Stomach (tissue), 7 donors: ENCODE measurements around the gene COX7A2.

DNA sequence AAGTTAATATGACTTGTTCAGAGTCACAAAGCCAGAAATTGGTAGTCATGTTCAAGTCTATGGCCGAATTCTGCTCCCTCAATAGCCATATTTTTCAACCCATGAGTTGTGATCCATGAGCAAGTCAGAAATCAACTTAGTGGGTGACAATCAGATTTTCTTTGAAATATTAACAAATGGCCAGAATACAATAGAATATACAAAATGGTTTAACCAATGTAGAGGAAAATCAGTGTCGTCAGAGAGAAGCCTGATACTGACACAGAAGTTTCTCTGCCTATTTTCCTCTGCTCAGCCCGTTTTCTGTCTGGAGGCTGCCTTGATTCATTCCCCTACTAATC lies 217.9 kb downstream of the COL19A1 start:
- PRO-cap: no peak
- RAMPAGE, long total RNA, 5 experiments: no peak in any of the 5 experiments
- RRBS: no CpG with 5 or more reads among the region's 3 CpGs

DNA sequence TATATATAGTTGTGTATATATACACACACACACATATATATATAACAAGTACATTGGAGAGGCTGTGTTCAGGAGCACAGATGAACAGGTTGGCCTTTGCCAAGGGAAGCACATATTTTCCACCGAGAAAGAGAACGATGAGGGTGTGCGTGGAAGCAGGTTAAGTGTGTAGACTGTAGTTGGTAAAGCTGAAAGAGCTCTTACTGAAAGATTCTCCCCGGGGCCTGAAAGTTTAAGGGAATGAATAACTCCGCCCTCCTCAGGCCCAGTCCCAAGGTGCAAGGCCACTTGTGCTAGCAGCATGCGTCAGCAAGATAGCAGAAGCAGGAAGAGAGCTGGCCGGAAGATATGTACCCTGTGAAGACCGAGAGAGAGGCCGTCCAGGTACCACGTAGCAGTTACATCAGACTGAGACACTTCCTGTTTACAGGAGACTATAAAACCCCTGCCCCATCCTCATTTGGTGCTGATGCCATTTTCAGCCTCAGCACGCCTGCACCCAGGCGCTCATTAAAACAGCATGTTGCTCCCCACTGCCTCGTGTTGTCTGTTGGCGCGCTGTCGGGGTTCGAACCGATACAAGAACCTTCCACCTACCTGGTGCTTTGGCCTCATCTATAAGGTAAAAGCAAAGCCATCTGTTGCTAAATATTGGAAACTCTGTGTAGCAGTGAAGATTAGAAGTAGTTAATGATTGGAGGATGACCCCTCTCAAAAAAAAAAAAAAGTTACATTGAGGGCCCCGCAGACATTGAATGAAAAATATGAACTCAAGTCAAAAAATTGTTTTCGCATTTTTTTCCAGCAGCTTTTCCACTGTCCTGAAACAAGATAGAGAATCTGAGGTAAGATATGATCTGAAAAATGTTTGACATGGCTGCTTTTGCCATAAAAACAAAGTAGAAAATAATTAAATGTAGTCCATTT lies 18.6 kb upstream of the FAM135A start:
- PRO-cap: no peak
- RAMPAGE, long total RNA, 5 experiments: no peak in any of the 5 experiments
- RRBS: no CpG with 5 or more reads among the region's 20 CpGs

- PRO-cap: no peak
- RAMPAGE, long total RNA, 5 experiments: start-site peak on the plus strand in 1 of 5 experiments, at chr6:71288910-71289254 at its widest, 5 reads per replicate
- RRBS: no CpG with 5 or more reads among the region's 47 CpGs
Observed at GRCh38 chr6:71288867-71289185, 215 bp downstream of the OGFRL1 start.

- PRO-cap: no peak
- RAMPAGE, long total RNA, 5 experiments: no peak in any of the 5 experiments
- RRBS: no CpG with 5 or more reads among the region's 16 CpGs
Observed at GRCh38 chr6:71585055-71585394, 296.4 kb downstream of the OGFRL1 start.

DNA sequence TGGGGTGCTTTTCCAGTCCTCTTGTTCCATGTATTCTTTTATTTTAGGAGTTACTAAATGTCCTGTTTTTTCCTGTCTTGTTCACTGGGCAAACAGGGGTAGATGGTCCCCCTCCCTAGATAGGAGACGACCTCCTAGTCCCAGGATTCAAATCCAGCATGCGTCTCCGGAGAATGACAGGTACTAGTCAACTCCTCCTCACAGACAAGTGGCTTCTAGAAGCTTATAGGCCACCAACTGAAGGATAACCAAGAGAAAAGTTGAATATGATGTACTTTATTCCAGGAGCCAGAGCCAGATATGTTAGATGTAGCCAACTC lies 347.7 kb upstream of the KCNQ5 start:
- PRO-cap: unidirectional peak, minus-strand start at position 147 of the sequence
- RAMPAGE, long total RNA, 5 experiments: no peak in any of the 5 experiments
- RRBS: no CpG with 5 or more reads among the region's 3 CpGs

DNA sequence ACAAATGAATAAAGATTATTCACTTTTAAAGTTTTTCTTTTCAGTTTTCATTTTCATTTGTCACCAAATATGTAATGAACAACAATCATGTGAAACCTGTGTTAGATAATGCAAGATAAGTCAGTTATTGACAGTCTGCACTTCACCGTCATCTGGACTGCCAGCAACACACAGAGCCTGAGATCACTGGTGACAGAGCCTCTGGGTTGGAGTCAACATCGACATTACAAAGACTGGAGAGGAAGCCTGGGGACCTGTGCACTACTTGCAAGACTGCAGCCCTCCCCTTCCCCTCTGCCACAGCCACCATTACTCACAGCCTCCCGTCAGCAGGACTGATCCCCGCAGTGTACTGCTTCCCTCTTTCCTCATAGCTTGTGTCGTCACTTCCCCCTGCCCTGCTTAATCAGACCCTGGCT lies 235.7 kb upstream of the KCNQ5 start:
- PRO-cap: no peak
- RAMPAGE, long total RNA, 5 experiments: no peak in any of the 5 experiments
- RRBS: no CpG with 5 or more reads among the region's 5 CpGs

GRCh38 chr6:72638833-72639574 lies 17.1 kb downstream of the KCNQ5 start:
- PRO-cap: no peak
- RAMPAGE, long total RNA, 5 experiments: no peak in any of the 5 experiments
- RRBS: no CpG with 5 or more reads among the region's 3 CpGs

- PRO-cap: no peak
- RAMPAGE, long total RNA, 5 experiments: no peak in any of the 5 experiments
- RRBS: no CpG with 5 or more reads among the region's 4 CpGs
Observed at GRCh38 chr6:72732227-72733319, 110.7 kb downstream of the KCNQ5 start.

- PRO-cap: no peak
- RAMPAGE, long total RNA, 5 experiments: no peak in any of the 5 experiments
- RRBS: no CpG with 5 or more reads among the region's 6 CpGs
Observed at GRCh38 chr6:73697142-73697745, 1.2 kb downstream of the CD109 start.

GRCh38 chr6:73722611-73723223 lies 26.7 kb downstream of the CD109 start:
- PRO-cap: no peak
- RAMPAGE, long total RNA, 5 experiments: no peak in any of the 5 experiments
- RRBS: no CpG with 5 or more reads among the region's 8 CpGs

DNA sequence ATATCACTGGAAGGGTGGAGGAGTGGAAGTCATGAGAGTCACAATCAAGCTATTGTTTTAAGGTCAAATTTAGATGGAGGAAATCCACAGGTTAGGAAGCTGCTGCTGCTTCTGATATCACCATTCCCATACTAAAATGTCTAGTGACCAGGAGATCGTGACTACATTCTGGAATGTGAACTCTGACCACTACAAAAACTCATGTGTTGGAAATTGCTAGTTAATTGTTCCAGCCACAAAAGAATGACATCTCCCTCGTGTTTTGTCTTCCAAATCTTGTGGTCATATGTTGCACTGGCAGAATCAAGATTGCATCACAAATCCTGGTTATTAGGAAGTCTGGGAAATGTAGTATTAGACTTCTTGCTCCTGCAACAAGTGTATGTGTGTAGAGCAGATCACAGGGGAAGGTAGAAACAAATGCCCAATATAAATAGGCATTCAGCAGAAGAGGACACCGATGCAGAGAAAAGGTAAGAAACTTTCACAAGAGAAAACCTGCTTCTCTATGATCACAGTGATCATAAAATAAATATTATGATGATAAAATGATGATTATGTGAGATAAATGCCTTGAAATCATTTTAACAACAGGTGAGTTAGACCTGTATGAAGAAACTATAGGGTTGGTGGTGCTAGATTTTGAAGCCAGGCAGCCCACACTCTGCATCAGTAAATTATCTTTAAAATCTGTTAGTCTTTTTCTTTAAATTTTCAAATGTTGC lies 442.1 kb downstream of the CD109 start:
- PRO-cap: no peak
- RAMPAGE, long total RNA, 5 experiments: start-site peak on the plus strand in 1 of 5 experiments, centred at position 369 of the sequence, 7 to 14 reads per replicate
- RRBS: no CpG with 5 or more reads among the region's 3 CpGs

GRCh38 chr6:74498232-74498686 lies 707.6 kb downstream of the COL12A1 start:
- PRO-cap: no peak
- RAMPAGE, long total RNA, 5 experiments: no peak in any of the 5 experiments

DNA sequence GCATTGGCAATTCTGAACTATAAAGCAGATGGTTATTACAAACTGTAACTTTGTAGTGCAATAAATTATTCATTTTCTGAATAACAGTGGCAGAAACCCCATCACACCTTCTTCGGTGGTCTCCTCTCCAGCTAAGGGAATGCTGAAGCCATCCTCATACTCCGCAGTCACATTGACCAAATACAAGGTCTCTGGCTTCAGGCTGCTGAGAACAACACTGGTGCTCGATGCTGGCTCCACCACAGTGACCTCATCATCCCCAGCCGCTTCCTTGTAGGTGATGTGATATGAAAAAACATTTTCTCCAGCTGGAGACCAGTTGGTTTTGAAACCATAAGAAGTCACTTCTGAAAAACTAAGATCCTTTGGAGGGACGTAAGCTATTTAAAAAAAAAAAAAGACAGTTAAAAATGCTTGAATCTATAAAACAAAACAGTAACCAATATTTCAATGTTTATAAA lies 25.0 kb downstream of the COL12A1 start:
- PRO-cap: no peak
- RAMPAGE, long total RNA, 5 experiments: start-site peak on the minus strand in 1 of 5 experiments, centred at position 203 of the sequence, 29 reads per replicate
- RRBS: no CpG with 5 or more reads among the region's 5 CpGs

- PRO-cap: no peak
- RAMPAGE, long total RNA, 5 experiments: no peak in any of the 5 experiments
- RRBS: no CpG with 5 or more reads among the region's 32 CpGs
Observed at GRCh38 chr6:75202068-75202527, 3.8 kb downstream of the COL12A1 start.

DNA sequence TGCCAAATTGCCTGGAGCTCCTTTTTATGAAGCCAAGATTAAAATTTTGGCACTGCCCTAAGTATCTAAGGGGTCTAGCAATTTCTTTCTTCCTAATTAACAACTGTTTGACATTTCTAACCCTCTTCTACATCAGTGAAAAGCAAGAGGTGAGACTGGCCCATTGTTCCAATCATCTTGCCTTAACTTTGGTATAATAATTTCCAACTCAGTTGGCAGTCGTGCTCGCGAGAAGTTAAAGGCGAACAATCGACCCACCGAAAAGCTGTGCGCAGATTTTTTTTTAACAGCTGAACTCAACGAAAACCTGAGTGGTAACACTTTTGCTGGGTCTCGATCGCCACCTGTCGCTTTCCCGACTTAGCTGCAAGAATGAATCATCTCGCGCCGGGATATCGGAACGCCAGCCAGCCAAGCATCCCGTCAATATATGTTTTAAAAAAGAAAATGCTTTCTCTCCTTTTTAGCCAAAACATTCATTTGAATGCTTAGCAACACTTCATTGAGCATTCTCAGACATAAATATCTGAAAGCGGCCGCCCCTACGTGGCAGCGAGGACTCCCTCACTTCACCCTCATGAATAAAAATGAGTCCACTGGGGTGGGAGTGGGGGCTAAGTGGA lies 1.7 kb downstream of the COL12A1 start:
- PRO-cap: unidirectional peak, plus-strand start at position 320 of the sequence; unidirectional peak, plus-strand start at position 380 of the sequence
- RAMPAGE, long total RNA, 5 experiments: no peak in any of the 5 experiments
- RRBS: no CpG with 5 or more reads among the region's 22 CpGs

DNA sequence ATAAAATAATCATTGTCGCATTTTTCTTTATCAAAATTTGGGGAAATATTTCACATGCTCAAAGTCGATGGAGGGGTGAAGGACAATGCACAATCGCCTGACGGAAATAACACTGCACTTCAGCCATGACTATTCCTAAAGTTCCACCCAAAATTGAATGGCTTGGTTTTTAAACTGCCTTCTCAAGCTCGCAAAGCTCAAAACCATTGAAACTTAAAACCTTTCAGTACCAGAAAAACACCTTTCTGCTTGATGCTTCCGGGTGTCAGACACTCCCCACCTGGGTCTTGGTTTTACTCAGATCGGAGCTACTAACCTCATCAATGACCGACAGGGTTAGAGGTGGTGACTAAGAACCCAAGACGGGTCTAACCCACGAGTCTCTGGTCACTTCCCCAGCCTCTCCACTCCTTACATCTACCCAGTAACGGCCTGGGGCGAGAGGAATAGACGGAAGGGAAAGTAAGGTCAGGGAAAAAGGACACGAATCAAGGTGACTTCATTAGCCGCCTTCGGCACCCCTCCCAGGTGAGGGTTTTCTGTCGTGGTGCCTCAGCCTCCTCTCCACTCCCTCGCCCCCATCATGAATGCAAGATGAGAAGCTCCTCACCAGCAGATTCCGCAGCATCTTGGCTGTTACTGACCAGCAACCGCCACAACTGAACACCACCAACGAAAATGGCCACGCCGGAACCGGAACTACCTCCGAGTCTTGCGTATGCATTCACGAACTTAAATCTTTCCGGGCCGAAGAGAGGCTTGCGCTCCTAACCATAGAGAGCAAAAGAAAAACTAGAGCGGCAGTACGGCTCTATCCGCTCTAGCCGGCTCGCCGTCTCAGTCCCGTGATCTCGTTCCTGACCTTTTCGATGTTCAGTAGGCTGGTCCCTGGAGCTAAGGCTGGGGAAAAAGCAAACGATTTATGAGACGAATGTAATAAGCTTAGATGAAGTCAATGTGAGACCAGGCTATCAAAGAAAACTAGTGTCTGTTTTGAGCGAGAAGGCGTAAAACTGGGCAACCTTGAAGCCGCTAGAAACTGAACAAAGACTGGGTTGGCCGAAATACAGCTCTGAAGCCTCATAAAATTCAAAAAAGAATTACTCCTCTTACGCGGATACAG lies at the start of gene COX7A2:
Gene COX7A2, minus strand, starts transcription at position 695 of the 1,123 bp plus-strand sequence.
- PRO-cap: bidirectional peak, plus-strand start at position 427 of the sequence, minus-strand start at position 419 of the sequence; bidirectional peak, plus-strand start at position 840 of the sequence, minus-strand start at position 695 of the sequence
- RAMPAGE, long total RNA, 5 experiments: start-site peak on the minus strand in 5 of 5 experiments, centred at positions 663 to 683 of the sequence, 54 to 762 reads per replicate
- RRBS: 2% methylated on average over 9 of the region's 47 CpGs

DNA sequence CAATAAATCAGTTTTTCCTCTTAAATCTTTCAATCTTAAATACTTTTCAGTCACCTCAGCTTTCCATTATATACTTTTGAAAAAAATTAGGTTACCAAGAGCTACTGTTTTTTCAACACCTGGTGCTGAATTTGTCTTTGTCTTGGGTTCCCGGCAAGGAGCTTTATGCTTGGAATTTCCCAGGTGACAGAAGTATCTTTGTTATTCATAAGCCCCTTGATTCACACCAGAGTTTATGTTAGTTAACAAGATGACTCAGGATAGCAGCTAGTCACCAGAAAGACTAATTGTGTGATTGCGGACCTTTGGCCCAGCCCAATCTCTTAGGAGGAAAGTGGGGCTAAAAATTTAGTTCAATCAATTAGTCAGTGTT lies 16.5 kb downstream of the TMEM30A start:
- PRO-cap: no peak
- RAMPAGE, long total RNA, 5 experiments: no peak in any of the 5 experiments
- RRBS: no CpG with 5 or more reads among the region's 2 CpGs

DNA sequence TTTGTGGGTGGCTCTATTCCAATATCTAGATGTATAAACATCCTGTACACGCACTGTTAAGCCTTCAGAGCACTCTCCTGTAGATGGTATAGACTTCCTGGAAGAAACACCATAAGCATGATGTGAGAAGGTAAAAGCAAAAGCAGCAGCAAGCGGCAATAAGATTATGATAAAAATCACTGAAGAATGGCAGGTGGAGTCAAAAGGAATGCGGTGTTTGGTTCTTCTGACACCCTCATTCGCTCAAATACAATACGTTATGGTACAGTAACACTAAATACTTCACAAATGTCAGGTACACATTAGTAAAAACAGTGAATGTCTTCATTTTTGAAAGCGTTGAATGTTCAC lies 21.6 kb upstream of the TMEM30A start:
- PRO-cap: no peak
- RAMPAGE, long total RNA, 5 experiments: no peak in any of the 5 experiments
- RRBS: no CpG with 5 or more reads among the region's 6 CpGs

- PRO-cap: no peak
- RAMPAGE, long total RNA, 5 experiments: start-site peak on the minus strand in 2 of 5 experiments, at chr6:75314439-75315111 at its widest, 8 to 9 reads per replicate
- RRBS: no CpG with 5 or more reads among the region's 7 CpGs
Observed at GRCh38 chr6:75314529-75315390, 30.2 kb upstream of the TMEM30A start.

DNA sequence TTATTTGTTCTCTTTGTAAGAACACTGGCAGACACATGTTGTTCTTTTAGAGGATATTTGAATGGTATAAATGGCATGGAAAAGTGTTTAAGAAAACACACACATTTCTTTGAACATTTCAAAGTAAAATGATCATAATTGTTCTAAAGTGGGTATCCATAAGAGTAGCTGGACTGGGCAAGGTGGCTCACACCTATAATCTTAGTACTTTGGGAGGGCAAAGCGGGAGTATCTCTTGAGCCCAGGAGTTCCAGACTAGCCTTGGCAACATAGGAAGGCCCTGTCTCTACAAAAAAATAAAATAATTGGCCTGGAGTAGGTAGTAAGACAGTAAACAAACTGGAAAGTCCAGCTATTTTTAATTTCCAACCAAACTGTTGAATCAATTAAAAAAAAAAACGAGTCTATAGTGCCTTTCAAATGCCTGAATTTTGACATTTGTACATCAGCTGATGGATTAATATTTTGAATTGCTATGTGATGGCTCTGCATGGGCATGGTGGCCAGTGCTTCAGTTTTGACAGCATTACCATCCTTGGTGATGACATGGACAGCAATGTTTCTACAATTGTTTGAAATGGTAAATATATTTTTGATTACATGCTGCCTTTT lies 40.0 kb downstream of the SENP6 start:
- PRO-cap: no peak
- RAMPAGE, long total RNA, 5 experiments: start-site peak on the plus strand in 1 of 5 experiments, centred at position 539 of the sequence, 10 reads per replicate
- RRBS: no CpG with 5 or more reads among the region's 2 CpGs